Heart left ventricle (tissue), 7 donors: ENCODE measurements around a stretch of chr1.

DNA sequence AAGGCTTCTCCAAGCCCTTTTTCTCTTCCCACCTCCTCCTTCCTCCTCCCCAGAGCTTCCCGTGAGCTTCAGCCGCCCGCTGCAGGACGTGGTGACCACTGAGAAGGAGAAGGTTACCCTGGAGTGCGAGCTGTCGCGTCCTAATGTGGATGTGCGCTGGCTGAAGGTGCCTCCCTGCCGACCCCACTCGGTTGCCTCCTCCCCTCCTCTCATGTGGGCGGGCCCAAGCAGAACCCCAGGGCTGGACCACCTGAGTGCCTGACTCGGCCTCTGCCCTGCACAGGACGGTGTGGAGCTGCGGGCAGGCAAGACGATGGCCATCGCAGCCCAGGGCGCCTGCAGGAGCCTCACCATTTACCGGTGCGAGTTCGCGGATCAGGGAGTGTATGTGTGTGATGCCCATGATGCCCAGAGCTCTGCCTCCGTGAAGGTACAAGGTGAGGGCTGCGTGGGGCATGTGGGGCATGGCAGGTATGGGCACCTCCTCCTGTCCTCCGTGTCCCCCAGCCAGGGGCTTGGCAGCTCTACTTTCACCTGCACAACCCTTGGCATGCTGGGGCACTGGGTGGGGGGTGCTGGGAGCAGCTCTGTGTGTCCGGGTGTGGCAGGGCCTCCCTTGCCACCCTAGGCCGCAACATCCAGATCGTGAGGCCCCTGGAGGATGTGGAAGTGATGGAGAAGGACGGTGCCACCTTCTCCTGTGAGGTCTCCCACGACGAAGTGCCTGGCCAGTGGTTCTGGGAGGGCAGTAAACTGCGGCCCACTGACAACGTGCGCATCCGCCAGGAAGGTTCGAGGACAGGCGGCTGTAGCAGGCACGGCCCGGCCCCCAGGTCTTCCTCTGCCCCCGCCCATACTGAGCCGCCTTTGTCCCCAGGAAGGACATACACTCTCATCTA lies 69.3 kb downstream of the OBSCN start:
- PRO-cap, 6 experiments = no peak in any of the 6 experiments
- RAMPAGE, long total RNA, 2 experiments = no peak in any of the 2 experiments
- RRBS = no CpG with 5 or more reads among the region's 40 CpGs

- PRO-cap, 6 experiments = no peak in any of the 6 experiments
- RAMPAGE, long total RNA, 2 experiments = start-site peak on the plus strand in 1 of 2 experiments, at chr1:228288750-228288879 at its widest, 49 reads per replicate
- RRBS = no CpG with 5 or more reads among the region's 12 CpGs
Observed at GRCh38 chr1:228288637-228288991, 80.8 kb downstream of the OBSCN start.

GRCh38 chr1:228374678-228375318 lies 31.8 kb downstream of the TRIM11 start:
- PRO-cap, 6 experiments = peak in 2 of 6 experiments; most common plus-strand start chr1:228375182 (in 1); most common minus-strand start chr1:228374899 (in 1)
- RAMPAGE, long total RNA, 2 experiments = no peak in any of the 2 experiments
- RRBS = 12% methylated on average over 8 of the region's 23 CpGs

- PRO-cap, 6 experiments = no peak in any of the 6 experiments
- RAMPAGE, long total RNA, 2 experiments = no peak in any of the 2 experiments
- RRBS = no CpG with 5 or more reads among the region's 5 CpGs
Observed at GRCh38 chr1:228836341-228836824, 101.1 kb downstream of the RHOU start.

GRCh38 chr1:228978663-228979130 lies 243.4 kb downstream of the RHOU start:
- PRO-cap, 6 experiments = peak in 1 of 6 experiments; most common minus-strand start chr1:228978852 (in 1)
- RAMPAGE, long total RNA, 2 experiments = no peak in any of the 2 experiments
- RRBS = no CpG with 5 or more reads among the region's 10 CpGs

DNA sequence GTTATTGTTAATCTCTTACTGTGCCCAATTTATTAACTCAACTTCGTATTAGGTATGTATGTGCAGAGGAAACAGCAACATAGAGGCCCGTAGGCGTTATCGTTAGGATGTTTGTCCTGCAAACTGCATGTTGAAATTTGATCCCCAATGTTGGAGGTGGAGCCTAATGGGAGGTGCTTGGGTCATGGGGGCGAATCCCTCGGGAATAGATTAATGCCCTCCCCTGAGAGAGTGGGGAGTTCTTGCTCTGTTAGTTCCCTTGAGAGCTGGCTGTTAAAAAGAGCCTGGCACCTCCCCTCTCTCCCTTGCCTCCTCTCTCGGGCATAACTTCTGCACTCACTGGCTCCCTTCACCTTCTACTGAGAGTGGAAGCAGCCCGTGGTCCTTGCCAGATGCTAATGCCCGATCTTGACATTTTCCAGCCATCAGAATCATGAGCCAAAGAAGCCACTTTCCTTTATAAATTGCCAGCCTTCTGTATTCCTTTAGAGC lies 149.0 kb upstream of the RAB4A start:
- PRO-cap, 6 experiments = no peak in any of the 6 experiments
- RAMPAGE, long total RNA, 2 experiments = no peak in any of the 2 experiments
- RRBS = no CpG with 5 or more reads among the region's 9 CpGs

GRCh38 chr1:229158320-229158762 lies 112.6 kb upstream of the RAB4A start:
- PRO-cap, 6 experiments = peak in 2 of 6 experiments; most common minus-strand start chr1:229158445 (in 2)
- RAMPAGE, long total RNA, 2 experiments = no peak in any of the 2 experiments
- RRBS = no CpG with 5 or more reads among the region's 9 CpGs

- PRO-cap, 6 experiments = no peak in any of the 6 experiments
- RAMPAGE, long total RNA, 2 experiments = no peak in any of the 2 experiments
- RRBS = no CpG with 5 or more reads among the region's 8 CpGs
Observed at GRCh38 chr1:229170648-229171335, 100.1 kb upstream of the RAB4A start.

- PRO-cap, 6 experiments = no peak in any of the 6 experiments
- RAMPAGE, long total RNA, 2 experiments = no peak in any of the 2 experiments
- RRBS = no CpG with 5 or more reads among the region's 13 CpGs
Observed at GRCh38 chr1:229227494-229227992, 43.4 kb upstream of the RAB4A start.

DNA sequence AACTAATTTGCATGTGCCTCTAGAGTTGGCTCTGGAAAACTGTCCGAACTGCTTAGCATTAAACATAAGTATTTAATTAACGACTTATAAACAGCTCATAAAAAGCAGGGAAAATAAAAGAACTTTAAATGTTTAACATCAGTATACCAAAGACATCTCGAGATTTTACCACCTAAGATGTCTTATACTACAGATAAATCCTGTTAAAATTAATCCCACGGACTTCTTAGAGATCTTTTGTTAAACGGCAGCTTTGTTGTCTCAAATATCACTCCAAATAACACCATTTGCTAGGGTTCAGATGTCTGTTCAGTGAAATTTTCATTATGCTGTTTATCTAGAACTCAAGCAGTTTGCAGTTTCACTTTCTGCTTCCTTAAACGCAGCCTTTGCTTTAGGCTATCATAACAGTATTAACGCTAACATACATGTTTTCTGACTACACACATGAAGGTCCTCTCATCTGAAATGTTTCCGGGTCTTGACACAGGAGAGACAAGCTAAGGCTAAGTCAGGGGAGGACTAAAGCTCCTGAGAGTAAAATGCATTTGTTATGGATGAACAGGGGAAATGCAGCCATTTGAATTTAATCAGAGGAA lies 17.1 kb downstream of the CCSAP start:
- PRO-cap, 6 experiments = no peak in any of the 6 experiments
- RAMPAGE, long total RNA, 2 experiments = no peak in any of the 2 experiments
- RRBS = no CpG with 5 or more reads among the region's 8 CpGs

- PRO-cap, 6 experiments = peak in 4 of 6 experiments; most common minus-strand start chr1:229432727 (in 4)
- RAMPAGE, long total RNA, 2 experiments = start-site peak on the plus strand in 1 of 2 experiments, at chr1:229432643-229432679 at its widest, 26 reads per replicate
- RRBS = 6% methylated on average over 10 of the region's 57 CpGs
Observed at GRCh38 chr1:229432513-229433211, 1.2 kb downstream of the ACTA1 start.

- PRO-cap, 6 experiments = no peak in any of the 6 experiments
- RAMPAGE, long total RNA, 2 experiments = no peak in any of the 2 experiments
- RRBS = no CpG with 5 or more reads among the region's 3 CpGs
Observed at GRCh38 chr1:229843858-229844275, 217.8 kb downstream of the URB2 start.

DNA sequence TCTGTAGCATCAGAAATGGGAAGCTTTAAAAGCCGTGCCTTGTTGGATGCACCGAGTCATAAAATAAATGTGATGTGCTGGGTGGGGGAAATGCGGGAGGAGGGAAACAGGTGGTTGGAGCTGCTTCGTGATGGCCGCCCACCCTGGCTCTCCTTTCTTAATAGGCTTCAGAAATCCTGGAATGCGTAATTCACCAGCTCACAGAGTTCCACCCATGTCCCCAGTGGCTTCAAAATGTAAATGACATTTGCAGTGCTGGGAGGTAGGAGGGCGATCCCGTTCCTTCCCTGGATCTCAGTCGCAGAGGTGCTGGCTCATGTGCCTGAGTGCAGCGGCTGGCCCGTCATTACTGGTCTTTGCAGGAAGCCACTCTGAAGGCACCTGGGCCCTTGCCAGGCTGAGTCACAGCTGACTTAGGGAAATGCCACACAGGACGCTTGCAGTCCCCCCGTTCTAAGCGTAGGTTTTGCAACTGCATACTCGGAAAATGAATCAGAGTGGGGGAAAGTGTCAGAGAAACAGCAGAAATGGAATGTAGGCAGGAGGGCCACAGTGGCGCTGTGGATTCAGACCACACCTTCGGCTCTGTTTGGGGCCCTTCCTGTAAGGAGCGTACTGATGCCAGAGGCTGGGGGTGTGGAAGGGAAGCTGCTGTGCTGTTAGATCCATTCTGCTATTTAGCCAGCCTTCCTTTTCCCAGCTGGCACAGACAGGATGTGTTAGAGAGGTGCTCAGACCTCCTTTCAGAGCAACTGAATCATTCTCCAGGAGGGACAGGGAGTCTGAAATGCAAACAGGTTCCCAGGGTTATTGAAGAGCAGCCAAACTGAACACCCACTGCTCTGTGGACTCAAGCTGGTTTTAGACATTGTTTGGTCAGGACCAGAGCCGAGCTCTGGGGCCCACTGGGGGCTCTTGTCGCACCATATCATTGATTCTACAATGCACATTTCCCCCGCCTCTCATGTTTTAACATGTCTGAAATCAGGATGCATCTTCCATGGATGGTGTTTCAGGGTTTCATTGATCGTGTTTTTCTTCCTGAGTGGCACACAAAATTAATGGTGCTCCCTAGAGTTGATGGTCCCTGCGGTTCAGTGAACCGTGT lies 37.8 kb downstream of the GALNT2 start:
- PRO-cap, 6 experiments = peak in 3 of 6 experiments; most common plus-strand start position 706 of the sequence (in 3); most common minus-strand start position 300 of the sequence (in 1)
- RAMPAGE, long total RNA, 2 experiments = no peak in any of the 2 experiments
- RRBS = no CpG with 5 or more reads among the region's 24 CpGs

DNA sequence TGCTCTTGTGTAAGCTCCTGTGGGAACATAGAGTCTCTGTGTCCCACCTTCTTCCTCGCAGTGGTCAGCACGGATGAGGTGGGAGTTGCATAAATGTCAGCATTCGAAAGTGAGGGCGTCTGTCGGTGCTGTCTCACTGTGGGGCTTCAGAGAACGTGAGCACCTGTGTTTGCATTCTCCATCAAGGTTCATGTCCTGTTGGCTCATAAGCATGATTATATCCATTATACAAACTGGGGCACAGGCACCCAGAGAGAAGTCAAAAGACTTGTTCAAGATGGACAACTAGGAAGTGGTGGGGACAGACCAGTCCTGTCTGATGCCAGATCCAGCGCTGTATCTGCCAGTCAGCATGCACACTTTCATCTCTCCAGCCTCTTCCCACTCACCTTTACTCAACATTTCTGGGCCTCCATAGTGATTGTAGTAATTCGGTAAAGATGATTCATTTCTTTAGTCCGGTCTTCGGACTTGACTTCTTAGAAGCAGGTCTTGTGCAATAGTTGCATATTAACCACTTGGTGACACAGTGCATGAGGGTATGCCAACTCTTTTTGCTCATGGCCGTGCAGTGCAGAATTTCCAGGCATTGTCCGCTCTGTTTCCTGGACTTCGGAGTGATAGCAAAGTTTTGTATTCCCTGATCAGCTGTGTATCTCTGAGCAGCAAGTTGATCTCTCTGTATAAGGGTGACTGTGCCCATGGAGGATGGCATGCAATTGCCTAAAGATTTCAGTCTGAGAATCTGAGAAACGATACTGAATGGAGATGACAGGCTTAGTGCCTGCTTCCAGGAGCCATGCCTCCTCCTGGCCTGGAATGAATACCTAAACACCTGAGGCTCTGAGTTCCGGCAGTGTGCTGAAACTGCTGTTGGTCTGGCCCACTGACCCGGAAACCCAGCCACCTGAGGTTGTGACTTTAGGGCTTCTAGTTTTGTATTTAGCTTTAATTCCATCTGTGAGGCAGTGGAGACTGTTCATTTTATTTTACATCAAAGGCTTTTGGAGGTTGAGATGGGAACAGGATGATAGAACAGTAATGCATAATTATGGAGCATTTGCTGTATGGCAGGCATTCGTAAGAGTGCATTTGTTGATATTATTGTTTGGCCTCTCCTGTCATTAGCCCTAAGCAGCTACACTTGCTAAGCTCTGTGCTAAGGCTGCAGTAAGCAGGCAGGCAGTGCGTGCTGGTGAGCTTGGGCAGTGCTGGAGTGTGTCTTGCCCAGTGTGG lies 38.9 kb downstream of the GALNT2 start:
- PRO-cap, 6 experiments = no peak in any of the 6 experiments
- RAMPAGE, long total RNA, 2 experiments = no peak in any of the 2 experiments
- RRBS = 88% methylated on average over 1 of the region's 18 CpGs

GRCh38 chr1:230112066-230112768 lies 45.2 kb downstream of the GALNT2 start:
- PRO-cap, 6 experiments = no peak in any of the 6 experiments
- RAMPAGE, long total RNA, 2 experiments = no peak in any of the 2 experiments
- RRBS = no CpG with 5 or more reads among the region's 9 CpGs

DNA sequence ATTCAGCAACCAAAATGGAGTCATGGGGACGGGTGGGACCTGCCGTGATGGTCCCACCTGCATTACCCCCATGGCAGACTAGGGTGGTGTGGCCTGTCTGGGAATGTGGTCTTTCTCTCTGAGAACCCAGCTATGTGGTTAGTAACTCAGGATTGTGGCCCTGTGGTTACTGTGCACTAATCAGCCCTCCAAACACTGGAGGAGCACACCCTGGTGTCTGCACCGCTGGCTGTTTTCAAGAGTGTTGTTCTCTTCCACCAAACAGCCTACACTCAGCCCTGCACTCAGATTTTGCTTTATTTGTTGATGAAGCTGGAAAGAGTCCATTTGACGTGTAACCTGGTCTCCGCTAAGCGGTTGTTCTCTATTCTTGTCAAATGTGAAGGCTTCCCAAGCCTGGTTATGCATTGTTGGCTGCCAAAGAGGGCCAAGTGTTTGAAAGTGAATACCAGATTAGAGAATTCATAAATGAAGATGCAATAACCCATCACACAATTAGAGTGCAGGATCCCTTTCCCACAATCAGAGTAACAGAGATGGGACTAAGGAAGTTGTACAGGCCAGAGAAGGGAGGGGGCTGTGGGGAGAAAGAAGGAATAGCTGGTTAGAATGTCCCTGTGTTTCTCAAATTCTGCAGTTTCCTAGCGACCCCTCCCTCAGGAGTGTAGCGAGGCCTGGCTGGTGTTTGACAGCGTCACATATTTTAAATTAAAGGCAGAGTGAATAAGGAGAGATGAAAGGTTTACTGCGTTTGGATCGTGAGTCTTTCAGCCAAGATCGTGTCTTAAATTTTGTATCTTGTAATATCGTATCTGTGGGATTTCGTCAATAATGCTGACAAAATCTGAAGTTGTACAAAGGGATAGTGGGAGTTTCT lies 57.9 kb downstream of the GALNT2 start:
- PRO-cap, 6 experiments = no peak in any of the 6 experiments
- RAMPAGE, long total RNA, 2 experiments = no peak in any of the 2 experiments
- RRBS = no CpG with 5 or more reads among the region's 14 CpGs

GRCh38 chr1:230125613-230126572 lies 58.9 kb downstream of the GALNT2 start:
- PRO-cap, 6 experiments = no peak in any of the 6 experiments
- RAMPAGE, long total RNA, 2 experiments = no peak in any of the 2 experiments
- RRBS = no CpG with 5 or more reads among the region's 13 CpGs

GRCh38 chr1:230149984-230150362 lies 82.9 kb downstream of the GALNT2 start:
- PRO-cap, 6 experiments = no peak in any of the 6 experiments
- RAMPAGE, long total RNA, 2 experiments = no peak in any of the 2 experiments
- RRBS = no CpG with 5 or more reads among the region's 8 CpGs

DNA sequence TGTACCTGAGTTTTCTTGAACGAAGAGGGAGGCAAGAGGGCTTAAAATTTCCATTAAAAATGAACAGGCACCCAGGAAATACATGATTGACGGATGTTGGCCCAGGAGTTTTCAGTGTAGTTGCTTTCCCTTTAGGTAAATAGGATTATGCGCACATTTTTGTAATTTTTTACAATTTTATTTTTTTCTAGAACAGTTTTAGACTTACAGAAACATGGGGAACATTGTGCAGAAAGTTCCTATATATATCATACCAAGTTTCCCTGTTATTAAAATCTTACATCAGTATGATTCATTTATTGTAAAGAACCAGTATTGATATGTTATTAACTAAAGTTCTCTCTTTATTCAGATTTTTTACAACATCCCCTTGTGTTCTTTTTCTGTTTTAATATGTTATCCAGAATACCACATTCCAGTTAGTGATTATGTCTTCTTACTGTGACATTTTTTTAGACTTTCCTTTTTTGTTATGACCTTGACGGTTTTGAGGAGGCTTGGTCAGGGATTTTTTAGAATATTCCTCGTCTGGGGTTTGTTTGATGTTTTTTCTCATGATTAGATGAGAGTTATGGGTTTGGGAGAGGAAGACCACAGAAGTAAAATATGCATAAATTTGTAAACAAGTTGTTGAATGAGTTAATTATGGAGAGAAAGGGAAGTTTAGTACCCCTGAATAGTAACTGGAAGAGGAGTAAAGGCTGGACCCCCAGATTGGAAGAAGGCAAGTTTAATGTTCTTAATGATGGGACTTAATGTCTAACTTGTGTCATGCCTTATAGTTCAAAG lies 101.7 kb downstream of the GALNT2 start:
- PRO-cap, 6 experiments = no peak in any of the 6 experiments
- RAMPAGE, long total RNA, 2 experiments = no peak in any of the 2 experiments
- RRBS = no CpG with 5 or more reads among the region's 5 CpGs

DNA sequence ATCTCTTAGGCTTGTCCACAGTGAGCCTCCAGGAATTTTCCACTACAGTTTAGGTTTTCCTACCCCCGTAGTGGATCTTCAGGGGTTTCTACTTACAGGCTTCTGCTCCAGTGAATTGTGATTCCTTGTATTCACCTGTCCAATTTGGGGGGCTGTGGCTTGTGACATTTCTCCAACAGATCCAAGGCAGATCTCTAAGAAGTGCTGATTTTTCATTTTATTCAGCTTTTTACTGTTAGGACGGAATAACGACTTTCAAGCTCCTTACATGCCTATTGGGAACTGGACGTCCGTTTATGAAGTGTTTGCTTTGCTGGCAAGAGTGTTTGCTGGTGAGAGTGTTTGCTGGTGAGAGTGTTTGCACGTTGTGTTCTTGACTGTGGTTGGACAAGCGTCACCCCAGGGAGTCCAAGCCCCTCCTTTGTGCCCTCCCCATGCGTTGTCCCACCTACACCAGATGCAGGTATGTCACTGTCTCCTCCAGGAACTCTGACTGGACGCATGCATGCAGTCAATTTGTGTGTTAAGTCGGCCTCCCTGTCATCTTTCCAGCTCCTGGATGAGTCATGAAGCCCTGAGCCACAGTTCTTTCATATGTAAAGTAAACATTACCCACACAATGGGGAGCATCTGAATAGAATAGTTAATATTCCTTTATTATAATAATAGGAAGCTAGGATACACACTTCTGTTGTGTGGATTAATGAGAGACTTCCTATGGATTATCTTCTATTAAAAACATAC lies 119.0 kb downstream of the GALNT2 start:
- PRO-cap, 6 experiments = no peak in any of the 6 experiments
- RAMPAGE, long total RNA, 2 experiments = no peak in any of the 2 experiments
- RRBS = no CpG with 5 or more reads among the region's 10 CpGs